Duodenum (tissue), 1 donor: ENCODE measurements around a stretch of chr12.

DNA sequence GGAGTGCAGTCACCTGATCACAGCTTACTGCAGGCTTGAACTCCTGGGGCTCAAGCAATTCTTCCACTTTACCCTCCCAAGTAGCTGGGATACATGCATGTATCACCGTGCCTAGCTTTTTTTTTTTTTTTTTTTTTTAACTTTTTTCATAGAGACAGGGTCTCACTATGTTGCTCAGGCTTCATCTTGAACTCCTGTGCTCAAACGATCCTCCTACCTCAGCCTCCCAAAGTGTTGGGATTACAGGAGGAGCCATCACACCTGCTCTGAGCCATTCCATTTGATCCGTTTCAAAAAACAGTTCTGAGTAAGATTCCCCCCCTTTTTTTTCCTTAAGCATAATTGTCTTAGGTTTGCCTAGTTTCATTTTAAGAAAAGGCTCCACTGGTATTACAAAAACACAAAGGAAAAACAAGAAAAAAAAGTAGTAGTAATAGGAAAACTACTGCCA is 35.7 kb downstream of the SCAF11 start:
- PRO-cap: no peak

GRCh38 chr12:45986564-45987138 is 3.7 kb downstream of the SCAF11 start:
- PRO-cap: no peak

GRCh38 chr12:45988268-45988656 is 2.1 kb downstream of the SCAF11 start:
- PRO-cap: no peak

DNA sequence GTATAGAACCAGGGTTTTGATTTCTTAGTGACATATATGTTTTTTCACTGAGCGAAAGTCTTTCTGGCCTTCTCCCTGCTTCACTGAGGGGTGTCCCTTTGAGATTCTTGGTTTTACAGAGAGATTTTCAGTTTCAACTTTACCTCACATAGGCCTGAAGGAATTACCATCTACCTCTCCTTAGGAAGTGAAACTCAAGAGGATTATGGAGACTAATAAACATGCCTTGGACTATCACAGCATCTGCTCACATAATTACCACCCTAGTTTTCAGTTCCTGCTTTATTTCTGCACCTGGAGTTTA is 118.3 kb upstream of the SCAF11 start:
- PRO-cap: no peak

GRCh38 chr12:46195191-46195742 is 73.6 kb downstream of the SLC38A1 start:
- PRO-cap: no peak

GRCh38 chr12:46200046-46200394 is 68.8 kb downstream of the SLC38A1 start:
- PRO-cap: no peak

DNA sequence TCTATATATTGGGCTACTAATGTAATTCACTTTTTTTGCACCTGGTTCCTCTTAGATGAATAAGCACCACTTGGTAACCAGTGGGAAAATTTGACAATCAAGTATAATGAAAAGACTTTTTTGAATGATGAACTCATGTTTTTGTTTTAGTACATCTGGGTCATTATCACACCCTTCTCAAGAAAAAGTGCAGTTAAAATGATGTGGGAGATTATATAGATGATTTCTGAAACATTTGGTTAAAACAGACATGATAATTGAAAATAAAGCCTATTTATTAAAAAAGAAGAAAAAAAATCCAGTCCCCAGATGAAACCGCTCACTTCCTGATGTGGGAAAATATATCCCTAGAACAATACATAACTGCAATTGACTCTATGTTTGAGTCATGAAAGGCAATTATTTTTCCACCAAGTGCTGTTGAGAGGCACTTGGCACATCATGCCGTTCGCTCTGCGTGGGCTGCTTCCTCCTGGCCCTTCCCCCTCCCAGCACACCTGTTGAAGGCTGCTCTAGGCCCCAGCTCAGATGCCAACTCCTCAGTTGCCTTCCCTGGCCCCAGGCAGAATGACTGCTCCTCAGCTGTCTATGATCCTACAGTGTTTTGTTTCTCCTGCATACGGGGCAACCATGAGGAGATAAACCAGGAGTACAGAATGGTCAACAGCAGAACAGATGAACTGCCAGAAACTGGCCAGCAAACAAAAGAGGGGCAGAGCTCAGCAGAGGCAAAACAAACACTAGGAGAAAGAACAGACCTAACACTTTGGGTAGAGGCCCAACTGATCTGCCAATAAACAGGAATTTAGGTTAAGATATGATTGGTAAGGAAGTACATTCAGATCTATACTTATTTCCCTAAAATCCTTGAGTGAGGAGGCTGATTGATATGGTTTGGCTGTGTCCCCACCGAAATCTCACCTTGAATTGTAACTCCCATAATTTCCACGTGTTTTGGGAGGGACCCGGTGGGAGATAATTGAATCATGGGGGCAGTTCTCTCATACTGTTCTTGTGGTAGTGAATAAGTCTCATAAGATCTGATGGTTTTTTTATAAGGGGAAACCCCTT is 58.9 kb downstream of the SLC38A1 start:
- PRO-cap: no peak

DNA sequence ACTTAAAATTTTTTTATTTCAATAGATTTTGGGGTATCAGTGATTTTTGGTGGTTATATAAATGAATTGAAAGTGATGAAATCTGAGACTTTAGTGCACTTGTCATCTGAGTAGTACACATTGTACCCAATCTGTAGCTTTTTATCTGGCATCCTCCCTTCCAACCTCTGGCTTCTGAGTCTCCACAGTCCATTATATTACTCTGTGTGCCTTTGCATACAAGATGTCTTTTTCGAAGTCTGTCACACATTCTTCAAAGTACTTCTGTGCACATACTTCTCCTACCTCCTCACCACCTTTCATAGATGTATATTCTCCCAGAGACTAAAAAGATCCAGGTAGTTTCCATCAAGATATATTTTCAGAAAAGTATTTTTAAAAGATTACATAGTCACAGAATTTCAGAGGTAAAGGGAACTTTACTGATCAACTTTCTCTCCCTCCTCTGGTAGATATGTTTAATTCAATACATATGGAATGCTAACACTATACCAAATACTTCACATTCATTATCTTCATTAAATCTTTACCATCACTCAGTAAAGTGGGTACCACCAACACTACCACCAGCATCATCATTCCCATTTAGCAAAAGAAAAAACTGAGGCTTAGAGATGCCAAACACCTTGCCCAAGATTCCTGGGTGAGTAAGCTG is 4.1 kb downstream of the SLC38A1 start:
- PRO-cap: no peak

DNA sequence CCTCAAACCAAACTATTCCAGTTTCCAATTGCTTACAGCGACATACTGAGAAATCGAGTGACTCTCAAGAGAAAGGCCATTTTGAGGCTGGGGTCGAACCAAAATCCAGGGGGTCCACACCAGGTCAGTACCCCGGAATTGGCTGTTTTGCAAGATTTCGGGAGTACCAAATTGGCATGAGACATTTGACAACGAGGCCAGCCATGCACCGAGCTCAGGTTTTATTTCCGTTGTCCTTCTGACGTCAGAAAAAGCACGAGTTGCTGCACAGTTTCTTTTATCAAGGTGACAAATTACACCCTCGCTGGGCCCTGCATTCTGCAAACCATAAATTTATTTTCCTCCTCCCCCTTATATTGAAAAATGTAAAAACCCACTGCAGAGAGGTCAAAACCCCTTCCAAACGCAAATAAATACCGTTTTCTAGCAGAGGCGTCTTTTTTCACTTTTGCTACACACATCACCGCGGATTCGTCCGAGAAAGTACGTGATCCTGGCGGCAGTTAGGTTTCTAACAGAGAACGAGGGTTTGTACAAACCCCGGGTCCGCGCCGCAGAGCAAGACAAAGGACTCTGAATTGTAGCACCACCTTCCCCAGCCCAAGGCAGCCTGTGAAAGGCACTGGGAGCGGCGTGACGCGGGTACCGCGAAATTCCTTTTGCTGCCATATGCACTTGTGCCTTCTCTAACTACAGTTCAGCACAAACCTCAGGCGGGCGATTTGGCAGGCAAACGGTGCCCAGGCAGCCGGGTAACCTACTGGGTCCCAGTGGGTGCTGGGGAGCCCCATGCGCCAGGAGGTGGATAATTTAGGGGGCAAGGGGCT is 1.8 kb downstream of the SLC38A1 start:
- PRO-cap: bidirectional peak, plus-strand start at position 536 of the sequence, minus-strand start at position 216 of the sequence

DNA sequence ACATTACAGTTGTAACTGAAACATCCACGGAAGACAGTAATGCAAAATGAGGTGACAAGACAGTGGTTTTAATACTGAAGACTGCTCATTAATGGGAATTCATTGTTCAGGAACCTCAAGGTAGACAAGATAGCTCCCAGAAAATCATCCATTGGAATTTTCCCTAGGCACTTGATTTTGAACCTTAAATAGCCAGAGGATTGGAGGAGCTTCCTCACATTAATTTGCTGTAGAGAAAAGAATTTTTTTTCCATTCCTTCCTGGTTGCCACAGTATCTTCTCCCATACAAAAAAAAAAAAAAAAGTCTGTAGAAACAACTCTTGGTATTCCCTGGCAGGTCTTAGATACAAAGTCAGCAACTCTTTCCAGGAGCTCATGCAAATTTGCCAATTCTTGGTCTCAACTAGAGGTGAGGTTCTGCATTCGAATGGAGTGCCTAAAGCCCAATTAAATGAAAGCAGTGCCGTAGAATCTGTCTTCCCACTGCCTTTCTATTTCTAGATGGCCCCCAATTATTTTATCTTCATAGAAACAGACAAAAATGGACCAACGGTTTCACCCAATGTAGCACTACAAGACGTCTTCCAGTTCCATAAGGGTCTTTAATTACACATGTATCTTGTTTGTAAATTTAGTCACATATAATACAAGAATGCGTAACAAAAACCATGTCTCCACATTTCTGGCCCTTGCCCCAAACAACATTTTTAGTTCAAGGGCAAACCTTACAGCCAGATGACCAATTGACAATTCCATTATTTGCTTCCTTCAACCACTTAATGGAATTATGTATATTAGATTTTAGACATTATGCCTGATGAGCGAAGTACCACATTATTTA is 13.6 kb downstream of the SLC38A2 start:
- PRO-cap: no peak

DNA sequence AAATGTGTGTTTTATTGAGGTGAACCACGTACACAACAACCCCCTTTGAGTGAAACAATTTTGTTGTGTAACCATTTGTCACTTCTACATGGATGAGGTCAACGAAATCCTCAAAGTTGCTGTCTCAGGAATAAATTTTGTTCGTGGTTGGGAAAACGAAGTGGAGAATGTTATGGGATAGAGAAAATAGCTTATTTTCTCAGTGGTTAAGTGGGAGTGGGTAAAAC is 10.0 kb upstream of the SLC38A2 start:
- PRO-cap: no peak

GRCh38 chr12:46402384-46402809 is 29.8 kb upstream of the SLC38A2 start:
- PRO-cap: no peak

DNA sequence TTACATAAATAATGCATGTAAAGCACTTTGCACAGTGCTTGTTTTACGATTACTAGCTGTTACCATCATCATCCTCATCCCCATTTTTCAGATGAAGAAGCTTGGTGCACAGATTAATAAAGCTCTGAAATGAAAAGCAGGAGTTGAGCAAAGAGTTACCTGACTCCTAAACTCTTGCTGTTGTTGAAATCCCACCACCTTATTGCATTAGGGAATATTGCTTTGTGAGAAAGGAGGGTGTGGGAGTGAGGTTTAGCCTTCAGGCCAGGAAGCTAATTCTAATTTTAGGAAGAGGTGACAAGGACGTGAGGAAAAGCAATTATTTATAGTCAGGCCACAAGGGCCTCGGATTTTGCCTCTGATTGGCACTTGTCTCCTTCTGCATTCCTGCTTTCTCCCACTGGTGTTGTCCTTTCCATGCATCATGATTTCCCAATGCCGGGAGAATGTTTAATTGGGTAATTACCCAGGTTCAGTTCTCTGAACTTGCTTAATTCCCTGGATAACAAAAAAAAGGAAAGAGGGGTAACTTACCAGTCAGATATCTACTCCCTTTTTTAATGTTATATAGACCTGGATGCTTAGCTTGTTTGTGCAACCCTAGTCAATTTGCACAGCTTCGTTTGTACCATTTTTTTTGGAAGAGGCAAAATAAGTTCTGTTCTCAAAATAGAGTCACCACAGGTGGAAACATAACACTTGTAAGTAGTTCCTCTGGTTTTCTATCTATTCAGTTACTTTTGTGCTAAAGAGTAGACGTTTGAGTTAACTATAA is 38.0 kb upstream of the SLC38A2 start:
- PRO-cap: no peak

DNA sequence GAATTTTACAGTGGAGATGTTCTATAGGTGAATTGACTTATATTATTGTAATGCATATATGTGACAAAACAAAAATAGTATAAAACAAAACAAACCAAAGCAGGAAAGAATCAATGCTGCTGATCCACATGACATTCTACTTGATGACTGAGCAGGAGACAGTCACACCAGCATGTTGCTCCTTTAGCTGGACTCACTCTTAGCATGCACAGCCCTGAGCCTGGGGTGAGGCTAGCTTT is 42.2 kb upstream of the SLC38A2 start:
- PRO-cap: no peak

DNA sequence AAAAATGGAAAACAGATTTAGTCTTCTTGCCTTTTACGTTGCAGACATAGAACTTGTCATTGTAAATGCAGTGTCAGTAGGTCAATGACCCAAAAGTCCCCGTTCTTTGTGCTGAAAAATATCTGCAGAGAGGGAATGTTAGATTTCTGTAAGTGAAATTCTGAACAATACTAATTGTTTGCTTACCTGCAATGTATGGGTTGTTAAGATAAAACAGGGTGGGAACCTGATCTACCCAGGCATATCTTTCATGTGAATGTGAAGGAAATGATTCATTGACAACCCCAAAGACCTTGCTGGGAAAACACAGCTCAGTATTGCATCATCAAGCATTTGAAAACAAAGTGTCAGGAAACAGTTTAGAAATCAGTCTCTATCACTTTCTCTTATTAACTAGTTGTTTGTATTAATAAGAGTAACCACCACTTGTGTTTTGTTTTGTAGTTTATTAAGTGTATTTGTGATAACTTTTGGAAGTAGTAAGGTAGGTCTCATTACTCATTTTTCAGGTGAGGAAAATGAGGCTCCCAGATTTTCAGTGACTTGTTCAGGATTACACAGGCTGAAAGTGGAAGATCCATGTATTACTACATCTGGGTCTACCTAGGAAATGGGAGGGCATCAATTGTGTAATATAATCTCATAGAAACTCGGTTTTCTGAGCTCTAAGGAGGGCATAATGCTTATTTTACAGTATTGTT is 57.9 kb upstream of the SLC38A2 start:
- PRO-cap: no peak

- PRO-cap: no peak
Observed at GRCh38 chr12:46473414-46474048, 101.0 kb upstream of the SLC38A2 start.

GRCh38 chr12:46557492-46558376 is 185.2 kb upstream of the SLC38A2 start:
- PRO-cap: no peak

- PRO-cap: no peak
Observed at GRCh38 chr12:46563005-46563204, 190.3 kb upstream of the SLC38A2 start.

- PRO-cap: no peak
Observed at GRCh38 chr12:46702804-46703524, 122.8 kb downstream of the SLC38A4 start.

GRCh38 chr12:46786725-46787300 is 39.0 kb downstream of the SLC38A4 start:
- PRO-cap: no peak